Colon Carcinoma Metastatic in the Lung (tissue), 2 donors: ENCODE results near the genes TMCO4 and PLA2G2C.

GRCh38 chr1:19646408-19646929 is 2.4 kb downstream of the NBL1 start:
- PRO-cap, 2 experiments, result peak in 1 of 2 experiments; most common minus-strand start chr1:19646521 (in 1)

GRCh38 chr1:19682325-19682851 is 17.7 kb downstream of the HTR6 start:
- PRO-cap, 2 experiments, result no peak in any of the 2 experiments

DNA sequence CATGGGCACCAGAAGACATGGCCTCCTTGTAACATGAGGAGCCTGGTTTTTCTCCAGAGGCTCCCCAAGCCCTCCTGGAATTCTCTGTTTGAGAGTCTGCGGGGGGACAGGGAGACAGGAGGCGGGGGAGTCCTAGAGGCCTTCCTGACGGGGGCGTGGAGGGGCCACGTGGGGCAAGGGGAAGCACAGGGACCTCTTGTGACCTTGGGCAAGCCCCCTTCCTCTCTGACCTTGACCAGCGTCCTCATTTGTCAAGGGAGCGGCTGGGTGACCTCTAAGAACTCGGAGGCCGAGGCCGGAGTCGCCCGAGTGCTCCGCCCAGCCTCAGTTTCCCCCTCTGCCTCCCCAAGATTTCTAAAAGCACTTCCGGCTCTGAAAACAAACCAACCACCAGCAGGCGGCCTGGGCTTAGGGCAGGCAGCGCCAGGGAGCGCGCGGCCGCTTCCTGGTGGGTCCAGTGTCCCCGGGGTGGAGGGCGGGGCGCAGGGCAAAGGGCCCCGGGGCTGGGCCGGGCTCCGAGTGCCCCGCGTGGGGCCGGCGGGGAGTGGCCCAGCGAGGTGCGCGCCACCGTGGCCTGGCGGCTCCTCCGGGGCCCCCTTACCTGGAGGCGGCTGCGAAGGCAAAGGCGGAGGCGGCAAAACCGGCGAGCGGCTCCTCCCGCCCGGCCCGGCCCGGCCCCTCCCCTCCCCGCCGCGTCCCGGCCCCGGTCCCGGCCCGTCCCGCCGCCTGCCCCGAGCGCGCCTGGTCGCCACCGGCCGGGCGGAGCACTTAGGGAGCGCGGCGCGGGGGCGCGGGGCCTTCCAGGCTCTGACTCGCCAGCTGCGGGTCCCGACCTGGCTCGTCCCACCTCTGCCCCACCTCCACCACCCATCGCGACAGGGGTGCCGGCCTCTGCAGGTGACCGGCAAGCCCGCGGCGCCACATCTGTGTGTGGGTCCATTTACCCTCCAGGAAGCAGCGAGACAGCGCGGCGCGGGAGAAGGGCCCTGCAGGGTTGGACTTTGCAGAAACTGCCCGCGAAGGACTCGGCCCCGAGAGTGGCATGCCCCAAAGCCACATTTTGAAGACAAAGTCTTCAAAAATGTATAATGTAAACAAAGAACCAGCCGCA is at the start of gene TMCO4:
Gene TMCO4 (minus strand): TSS at position 663 of the 1,111 bp plus-strand sequence.
- PRO-cap, 2 experiments, result peak in 2 of 2 experiments; most common plus-strand start position 411 of the sequence (in 2); most common minus-strand start position 356 of the sequence (in 1)

GRCh38 chr1:19815571-19816699 is 852 bp upstream of the RNF186 start:
- PRO-cap, 2 experiments, result no peak in any of the 2 experiments

- PRO-cap, 2 experiments, result no peak in any of the 2 experiments
These were observed 11.3 kb downstream of the PLA2G2A start for GRCh38 chr1:19968107-19968474.

DNA sequence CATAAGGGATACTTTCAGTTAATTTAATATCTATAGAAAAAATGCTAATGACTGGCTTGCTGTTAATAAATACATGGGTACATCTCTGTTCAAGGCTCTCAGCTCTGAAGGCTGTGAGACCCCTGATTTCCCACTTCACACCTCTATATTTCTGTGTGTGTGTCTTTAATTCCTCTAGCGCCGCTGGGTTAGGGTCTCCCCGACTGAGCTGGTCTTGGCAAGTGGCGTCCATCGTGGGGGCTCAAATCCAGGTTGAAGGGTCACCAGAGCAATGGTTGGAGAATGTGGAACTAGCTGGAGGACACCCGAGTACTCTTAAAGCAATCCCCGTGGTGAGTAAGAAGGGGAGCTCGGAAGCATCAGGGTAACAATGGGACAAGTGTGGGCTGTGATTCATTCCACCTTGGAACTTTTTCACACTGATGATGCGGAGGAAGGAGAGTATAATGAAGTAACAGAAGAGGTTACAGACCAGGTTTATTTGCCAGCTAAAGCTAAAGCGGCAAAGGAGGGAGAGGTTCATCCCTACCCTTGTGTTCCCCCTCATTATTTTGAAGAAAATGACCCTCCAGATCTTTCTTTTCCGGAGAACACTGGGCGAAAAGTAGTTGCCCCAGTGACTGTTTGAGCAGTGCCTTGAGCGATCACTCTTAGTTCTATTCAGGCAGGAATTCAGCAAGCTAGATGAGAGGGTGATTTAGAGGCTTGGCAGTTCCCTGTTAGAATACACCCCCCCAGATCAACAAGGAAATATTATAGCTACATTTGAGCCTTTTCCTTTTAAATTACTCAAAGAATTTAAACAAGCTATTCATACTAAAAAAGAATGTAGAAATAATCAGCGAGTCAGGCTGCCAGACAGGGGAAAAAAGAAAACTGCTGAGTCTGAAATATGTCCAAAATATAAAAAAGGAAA is 18.5 kb upstream of the PLA2G2A start:
- PRO-cap, 2 experiments, result no peak in any of the 2 experiments

DNA sequence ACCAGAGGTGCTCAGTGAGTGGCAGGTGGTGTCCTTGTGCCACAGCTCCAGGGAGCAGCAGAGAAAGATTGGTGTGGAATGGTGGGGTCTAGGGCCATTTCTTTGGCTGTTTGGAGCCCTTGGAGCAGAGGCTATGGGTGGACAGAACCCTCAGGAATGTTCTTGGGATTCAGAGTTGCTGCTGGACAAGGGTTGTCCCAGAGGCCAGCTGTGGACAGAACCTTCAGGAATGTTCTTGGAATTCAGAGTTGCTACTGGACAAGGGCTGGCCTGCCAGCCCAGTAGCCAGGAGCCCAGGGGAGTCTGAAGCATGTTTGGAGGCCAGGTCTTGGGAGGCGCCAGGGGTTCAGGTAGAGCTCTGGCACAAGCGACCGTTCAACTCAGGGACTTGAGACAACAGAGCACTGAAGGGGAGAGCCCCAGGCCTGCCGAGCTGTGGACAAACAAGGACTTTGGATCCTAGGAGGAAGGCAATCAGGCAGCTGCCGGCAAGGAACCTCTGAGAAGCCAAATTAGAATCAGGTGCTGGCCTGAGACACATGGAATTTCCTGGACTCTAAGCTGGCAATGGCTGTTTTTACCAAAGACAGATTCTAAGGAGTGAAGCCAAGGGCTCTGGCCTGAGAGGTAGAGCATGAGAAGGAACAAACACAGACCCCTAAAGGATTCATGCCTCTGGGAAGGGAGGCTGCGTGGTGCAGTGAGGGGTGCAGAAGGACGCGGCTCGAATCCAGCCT is 13.2 kb downstream of the PLA2G5 start:
- PRO-cap, 2 experiments, result no peak in any of the 2 experiments

GRCh38 chr1:20099306-20099519 is 20.1 kb downstream of the PLA2G2D start:
- PRO-cap, 2 experiments, result no peak in any of the 2 experiments

DNA sequence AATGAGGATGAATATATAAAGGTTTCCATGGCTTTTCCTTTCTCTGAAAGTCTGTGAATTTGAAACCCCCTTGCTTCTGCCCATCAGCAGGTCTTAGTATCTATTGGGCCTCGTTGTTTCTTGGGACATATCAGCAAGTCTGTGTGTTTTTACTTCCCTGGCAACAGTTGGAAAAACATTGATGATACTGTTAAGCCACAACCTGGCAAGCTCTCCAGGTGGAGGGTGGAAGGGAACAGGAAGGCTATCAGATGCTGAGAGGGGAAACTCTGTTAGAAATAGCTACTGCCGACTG is 4.7 kb upstream of the PLA2G2D start:
- PRO-cap, 2 experiments, result no peak in any of the 2 experiments

DNA sequence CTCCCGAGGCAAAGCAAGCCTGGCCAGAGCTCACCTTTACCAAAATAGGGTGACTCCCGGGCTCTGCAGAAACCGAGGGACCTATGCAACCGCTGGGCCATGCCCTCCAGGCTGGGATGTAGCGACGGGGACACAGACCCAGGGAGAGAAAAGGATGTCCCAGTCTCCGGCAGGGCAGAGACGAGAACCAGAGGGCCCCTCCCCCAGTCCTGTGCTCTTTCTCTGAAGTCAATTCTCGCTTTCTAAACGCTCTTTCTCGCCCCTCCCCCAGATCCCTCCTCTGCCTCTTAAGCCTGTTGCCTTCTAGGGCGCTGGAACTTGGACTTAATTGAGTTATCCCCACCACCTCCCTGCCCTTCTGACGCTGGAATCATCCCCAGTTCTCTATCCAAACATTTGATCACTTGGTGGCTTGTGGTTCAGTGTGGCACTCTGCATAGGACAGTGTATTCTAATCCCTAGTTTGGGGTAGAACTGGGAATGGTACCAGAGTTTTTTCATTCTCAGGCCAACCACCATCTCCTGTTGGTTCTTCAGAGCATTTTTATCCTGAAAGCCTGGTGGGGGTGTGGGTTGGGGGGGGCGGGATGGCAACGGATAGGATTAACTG is at the start of gene PLA2G2C:
Gene PLA2G2C (minus strand): TSS at position 193 of the 610 bp plus-strand sequence.
- PRO-cap, 2 experiments, result no peak in any of the 2 experiments

- PRO-cap, 2 experiments, result no peak in any of the 2 experiments
These were observed 25.4 kb upstream of the VWA5B1 start for GRCh38 chr1:20265308-20265736.

GRCh38 chr1:20480269-20480826 is 5.7 kb downstream of the CAMK2N1 start:
- PRO-cap, 2 experiments, result peak in 1 of 2 experiments; most common minus-strand start chr1:20480387 (in 1)

DNA sequence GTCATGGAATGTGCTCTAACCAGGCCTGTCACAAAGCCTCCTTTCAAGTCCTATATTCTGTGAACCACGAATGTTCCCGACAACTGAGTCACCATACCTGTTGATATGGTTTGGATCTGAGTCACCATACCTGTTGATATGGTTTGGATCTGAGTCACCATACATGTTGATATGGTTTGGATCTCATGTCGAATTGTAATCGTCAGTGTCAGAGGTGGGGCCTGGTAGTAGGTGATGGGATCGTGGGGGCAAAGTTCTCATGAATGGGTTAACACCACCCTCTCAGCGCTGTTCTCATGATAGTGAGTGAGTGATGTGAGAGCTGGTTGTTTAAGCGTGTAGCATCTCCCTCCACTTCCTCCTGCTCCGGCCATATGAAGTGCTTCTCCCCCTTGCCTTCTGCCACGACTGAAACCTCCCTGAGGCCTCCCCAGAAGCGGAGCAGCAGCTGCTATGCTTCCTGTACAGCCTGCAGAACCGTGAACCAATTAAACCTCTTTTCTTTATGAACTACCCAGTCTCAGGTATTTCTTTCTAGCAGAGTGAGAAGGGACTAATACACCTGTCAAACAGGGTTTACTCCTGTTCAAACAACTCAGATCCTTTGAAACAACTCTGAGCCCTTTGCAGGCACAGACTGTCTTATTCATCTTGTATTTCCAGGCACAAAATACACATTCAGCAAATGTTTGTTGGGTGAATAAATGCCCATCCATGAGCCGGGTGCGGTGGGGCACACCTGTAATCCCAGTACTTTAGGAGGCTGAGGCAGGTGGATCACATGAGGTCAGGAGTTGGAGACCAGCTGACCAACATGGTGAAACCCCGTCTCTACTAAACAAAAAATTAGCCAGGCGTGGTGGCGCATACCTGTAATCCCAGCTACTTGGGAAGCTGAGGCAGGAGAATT is 10.6 kb upstream of the CAMK2N1 start:
- PRO-cap, 2 experiments, result no peak in any of the 2 experiments

- PRO-cap, 2 experiments, result no peak in any of the 2 experiments
These were observed 11.1 kb downstream of the PINK1 start for GRCh38 chr1:20644300-20644909.

GRCh38 chr1:20666786-20667207 is 5.6 kb upstream of the DDOST start:
- PRO-cap, 2 experiments, result no peak in any of the 2 experiments

DNA sequence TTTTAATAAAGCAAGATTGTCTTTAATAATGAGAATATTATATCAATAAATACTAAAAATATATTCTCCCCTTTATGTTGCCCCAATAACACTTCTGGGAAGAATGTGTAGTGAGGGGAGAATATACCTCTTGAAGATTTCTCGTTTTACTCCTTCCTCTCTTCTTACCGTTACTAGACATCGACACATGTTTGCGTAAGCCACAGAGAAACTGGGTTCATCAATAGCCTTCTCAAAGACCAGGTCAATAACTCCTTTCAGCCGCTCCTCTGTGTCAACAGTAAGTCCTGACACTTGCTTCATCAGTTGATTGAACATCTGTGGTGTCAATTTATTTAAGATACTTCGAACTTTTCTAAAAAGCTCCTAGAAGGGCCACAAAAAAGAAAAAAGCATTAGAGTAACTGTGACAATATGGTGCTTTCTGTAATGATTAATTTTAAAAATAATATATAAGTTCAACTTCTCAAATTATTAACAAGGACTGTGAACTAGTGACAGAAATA is 92.1 kb upstream of the HP1BP3 start:
- PRO-cap, 2 experiments, result no peak in any of the 2 experiments

DNA sequence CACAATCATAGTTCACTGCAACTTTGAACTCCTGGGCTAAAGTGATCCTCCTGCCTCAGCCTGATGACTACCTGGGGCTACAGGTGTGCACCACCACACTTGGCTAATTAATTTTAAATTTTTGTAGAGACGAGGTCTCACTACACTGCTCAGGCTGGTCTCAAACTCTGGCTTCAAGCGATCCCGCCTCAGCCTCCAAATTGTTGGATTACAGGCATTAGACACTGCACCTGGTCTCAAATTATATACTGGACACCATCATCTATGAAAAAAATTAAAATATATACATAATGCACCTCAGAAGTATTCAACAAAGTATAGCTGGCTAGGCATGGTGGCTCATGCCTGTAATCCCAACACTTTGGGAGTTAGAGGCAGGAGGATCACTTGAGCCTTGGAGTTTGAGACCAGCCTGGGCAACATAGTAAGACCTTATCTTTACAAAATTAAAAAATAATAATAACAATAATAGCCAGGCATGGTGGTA is 39.5 kb downstream of the EIF4G3 start:
- PRO-cap, 2 experiments, result no peak in any of the 2 experiments

- PRO-cap, 2 experiments, result no peak in any of the 2 experiments
These were observed 838 bp downstream of the EIF4G3 start for GRCh38 chr1:21175650-21176467.

GRCh38 chr1:21257376-21258179 is 32.7 kb downstream of the ECE1 start:
- PRO-cap, 2 experiments, result no peak in any of the 2 experiments

GRCh38 chr1:21274907-21275249 is 15.4 kb downstream of the ECE1 start:
- PRO-cap, 2 experiments, result no peak in any of the 2 experiments